ENCODE measurements around a stretch of chr1.

GRCh38 chr1:38004394-38005229 lies 702 bp downstream of the FHL3 start:
- PRO-cap = bidirectional peak, plus-strand start at chr1:38005179, minus-strand start at chr1:38005075

- PRO-cap = no peak
These were observed 896 bp upstream of the FHL3 start for GRCh38 chr1:38006183-38006637.

- PRO-cap = no peak
These were observed 10.1 kb downstream of the UTP11 start for GRCh38 chr1:38022617-38023131.

DNA sequence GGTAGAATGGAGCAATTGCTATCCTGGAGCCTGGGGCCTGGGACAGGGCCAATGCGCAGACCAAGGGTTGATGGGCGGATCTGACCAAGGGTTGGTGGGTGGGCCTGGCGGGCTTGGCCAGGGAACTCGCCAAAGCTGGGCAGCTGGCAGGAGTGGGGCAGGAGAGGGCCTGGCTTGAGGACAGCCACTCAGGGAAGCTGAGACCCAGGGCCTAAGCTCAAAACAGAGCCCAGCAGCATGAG lies 70.9 kb upstream of the POU3F1 start:
- PRO-cap = no peak

DNA sequence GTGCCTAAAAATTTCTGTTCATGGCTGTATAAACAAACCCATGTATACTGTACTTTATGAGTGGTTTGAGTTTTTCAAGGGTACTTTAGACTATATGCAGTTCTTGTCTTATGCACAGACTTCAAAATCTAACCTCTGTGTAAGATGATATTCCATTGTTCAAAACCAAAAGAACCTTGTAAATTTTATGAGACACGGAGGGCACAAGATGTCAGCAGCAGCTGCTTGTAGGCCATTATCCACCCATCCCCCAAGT lies 107.0 kb upstream of the POU3F1 start:
- PRO-cap = no peak

GRCh38 chr1:38291806-38292643 lies 245.4 kb upstream of the POU3F1 start:
- PRO-cap = no peak

- PRO-cap = no peak
These were observed 384.2 kb downstream of the RRAGC start for GRCh38 chr1:38475242-38475838.

DNA sequence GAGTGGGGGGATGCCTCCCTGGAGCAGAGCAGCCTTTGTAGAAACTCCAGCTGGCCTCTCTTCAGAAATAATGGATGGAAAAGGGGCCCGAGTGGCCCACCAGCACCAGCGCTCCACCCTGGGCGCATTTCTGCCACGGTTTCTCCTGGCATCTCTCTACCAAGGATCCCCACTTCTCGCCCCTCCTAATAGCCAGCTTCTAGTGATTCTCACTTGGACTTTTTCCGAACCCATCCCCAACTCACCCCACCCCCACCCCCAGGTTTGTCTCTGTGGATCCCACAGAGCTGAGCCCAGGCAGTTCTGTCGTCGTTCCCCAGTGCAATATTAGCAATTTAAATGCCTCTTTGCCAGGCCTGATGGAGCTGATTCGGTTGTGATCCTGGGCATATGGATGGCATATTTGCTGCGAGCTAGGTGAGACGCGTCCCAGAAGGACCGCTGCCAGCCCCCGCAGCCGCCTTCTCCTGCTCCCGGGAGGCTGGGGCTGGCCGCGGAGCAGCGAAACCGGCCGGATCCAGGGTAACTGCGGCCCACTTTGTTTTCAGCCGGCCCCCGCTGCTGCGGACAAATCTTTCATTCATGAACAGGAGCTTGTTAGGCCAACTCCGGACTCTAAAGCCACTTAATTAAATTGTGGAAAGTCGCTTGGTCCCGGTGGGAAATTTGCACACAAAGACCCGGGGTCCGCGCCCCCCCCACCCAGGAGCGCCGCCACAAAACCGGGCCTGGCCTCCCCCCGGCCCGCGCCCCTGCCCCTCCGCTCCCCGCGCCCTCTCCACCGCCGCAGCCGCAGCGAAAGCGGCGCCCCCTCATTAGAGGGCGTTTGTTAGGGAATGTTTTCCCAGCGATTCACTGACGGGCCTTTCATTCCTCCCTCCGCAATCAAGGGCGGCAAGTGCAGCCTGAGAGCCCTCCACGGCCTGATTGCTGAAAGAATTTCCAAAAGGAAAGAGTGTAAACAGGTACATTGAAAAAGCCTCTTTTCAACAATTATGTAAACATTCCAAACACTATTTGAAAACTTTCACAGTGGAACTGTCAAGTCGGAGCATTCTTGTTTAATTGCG lies 383.4 kb downstream of the RRAGC start:
- PRO-cap = no peak

GRCh38 chr1:38558017-38558827 lies 301.4 kb downstream of the RRAGC start:
- PRO-cap = no peak

DNA sequence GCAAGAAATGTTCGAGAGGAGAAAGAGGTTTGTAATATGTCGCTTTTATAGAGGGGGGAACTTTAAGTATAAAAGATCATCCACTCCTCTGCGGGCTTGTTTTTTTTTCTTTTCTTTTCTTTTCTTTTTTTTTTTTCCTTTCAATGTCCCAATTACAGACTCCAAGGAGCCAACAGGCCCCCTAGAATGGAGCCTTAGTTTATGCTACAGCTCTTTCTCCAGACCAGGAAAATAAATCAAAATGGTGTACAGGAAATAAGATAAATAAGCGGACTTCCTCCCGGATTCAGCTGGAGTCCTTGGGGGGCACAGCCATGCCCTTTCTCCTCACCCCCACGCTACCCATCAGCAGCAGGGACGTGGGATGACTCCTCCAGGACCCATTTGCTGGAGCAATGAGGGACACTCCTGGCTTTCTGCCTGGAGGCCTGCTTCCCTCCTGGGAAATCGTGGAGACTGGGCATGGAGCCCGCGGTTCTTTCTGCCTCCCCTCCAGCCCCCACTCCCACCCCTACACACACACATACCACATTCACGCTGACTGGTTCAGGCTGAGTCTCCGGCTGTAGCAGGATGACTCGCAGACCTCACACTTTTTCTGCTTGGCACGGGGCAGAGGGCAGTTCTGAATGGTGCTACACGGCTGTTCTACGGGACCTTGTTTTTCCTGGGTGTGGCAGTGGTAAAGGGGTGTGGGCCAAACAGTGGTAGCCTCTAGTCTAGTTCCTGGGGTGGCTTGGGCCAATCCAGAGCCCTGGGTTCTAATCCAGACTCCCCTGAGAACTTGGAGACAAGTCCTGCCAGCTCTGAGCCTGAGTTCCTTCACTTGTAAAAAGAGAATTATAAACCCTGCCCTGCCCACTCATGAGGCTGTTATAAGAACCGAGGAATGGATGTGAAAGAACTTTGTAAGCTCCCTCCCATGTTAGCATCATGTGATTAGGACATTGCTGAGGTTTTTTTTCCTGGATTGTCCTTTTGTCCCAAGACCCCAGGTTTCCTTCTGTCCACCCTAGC lies 131.3 kb downstream of the RRAGC start:
- PRO-cap = no peak

- PRO-cap = no peak
These were observed 12.4 kb downstream of the RHBDL2 start for GRCh38 chr1:38929090-38929755.

DNA sequence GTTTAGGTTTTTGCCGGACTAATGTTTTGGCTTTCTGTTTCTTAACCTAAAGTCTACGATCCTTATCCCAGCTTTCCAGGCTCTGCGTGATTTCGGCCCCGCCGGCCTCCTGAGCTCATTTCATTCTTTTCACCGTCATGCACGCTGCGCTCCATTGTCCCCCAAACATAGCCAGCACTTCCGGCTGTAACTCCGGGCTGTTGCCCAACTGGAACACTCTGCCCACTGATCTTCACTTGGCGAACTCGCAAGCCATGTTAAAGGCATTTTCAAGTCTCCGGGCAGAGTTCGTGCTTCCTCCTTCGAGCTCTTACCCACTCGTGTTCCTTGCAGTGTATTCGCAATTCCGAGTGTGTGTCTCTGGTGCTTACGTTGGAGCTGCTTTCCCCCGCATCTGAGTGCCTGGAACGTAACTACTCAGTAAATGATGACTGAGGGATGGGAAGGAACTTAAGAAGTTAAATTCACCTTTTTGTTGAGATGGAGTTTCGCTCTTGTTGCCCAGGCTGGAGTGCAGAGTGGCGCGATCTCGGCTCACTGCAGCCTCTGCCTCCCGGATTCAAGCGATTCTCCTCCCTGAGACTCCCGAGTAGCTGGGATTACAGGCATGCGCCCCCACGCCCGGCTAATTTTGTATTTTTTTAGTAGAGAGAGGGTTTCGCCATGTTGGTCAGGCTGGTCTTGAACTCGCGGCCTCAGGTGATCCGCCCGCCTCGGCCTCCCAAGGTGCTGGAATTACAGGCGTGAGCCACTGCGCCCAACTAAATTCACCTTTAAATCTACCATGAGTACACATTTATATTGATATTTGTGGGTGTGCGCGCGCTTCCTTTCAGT lies 677 bp downstream of the NDUFS5 start:
- PRO-cap = bidirectional peak, plus-strand start at position 266 of the sequence, minus-strand start at position 188 of the sequence

GRCh38 chr1:39047712-39048008 lies 21.5 kb downstream of the NDUFS5 start:
- PRO-cap = no peak

- PRO-cap = no peak
These were observed 21.9 kb downstream of the NDUFS5 start for GRCh38 chr1:39048009-39048447.

GRCh38 chr1:39098352-39098877 lies 72.3 kb downstream of the NDUFS5 start:
- PRO-cap = no peak

DNA sequence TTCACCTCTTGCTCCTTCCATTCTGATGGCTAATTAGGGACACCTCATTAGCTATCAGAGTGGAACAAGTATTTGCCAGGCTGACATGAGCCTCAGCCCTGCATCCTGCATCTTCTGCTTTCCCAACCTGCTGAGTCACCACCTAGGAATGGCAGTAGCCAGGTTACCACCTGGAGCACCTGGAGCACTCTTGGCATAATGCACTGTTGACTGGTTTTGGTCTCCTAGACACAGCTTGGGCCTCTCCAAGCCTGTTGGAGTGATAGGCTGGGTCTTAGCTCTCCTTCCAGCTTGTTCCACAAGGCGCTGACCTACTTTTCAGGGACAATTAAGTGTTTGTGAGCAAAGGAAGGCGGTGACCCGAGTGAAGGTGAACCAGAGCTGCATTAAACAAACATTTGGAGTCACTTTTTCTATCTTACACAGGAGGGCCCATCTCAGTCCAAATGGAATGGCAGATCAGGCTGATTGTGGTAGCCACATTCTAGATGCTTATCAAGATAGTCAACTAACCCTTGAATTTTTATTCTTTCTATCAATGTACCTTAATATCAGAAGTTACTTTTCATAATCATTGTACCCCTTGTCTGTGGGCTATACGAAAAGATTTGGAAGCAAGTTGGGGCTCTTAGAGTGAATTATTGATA lies 61.7 kb upstream of the MACF1 start:
- PRO-cap = no peak

DNA sequence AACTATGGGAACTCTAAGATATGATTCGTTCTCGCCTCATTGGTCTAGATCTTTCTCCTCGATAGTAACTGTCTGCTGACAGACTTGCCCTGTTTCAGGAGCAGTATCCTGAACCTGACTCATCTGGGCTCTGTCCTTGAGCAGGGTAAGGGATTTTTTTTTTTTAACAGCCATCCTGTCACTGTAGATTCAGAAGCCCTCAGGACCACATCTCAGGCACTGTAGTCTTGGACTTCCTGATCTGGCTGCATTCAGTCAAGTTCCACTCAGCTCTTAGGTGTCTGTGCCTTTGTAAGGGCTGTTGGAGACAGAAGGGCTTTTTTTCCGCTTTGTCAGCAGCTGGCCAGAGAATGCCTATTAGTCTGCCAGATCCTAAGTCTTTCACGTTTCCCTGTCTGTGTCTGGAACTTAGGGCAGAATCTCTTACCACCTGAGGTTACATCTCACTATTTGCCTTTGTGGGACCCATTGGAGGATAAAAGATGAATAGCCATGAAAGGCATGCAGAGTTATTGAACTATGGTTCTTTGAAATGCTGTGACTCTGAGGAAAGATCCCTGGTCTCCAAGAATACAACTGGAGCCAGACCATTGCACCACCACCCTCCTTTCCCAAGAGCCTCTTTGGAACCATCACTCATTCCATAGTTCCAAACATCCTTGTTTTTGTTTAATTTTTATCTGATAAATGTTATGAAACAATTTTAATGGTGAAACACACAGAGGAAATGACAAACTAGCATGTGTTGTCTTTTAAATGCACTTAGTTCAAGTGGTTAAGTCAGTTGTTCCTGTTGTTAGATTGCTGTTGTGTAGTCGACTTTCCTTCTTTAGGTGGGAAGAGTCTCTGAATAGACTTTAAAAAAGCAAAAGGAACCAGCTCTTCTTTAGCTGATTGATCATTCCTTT lies 49.7 kb upstream of the MACF1 start:
- PRO-cap = no peak

- PRO-cap = unidirectional peak, plus-strand start at chr1:39215237
These were observed 10.6 kb downstream of the MACF1 start for GRCh38 chr1:39215010-39215598.

DNA sequence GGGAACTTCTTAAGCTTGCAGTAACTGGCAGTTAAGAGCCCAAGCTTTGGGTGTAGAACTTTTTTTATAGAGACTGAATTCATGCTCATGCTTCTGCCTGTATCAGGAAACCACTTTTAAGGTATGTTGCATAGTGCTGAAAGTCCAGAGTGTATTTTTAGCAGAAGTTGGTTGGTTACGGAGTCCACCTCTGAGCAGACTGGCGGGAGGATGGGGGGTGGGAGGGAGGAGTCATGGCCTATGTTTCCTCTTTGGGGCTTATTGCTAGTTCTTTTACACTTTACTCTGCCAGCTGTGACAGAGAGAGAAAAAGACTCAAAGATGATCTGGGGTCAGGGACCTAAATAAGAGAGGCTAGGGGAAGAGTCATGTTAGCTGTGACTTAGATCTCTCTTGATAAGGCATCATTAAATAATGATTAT lies 11.1 kb downstream of the MACF1 start:
- PRO-cap = no peak

DNA sequence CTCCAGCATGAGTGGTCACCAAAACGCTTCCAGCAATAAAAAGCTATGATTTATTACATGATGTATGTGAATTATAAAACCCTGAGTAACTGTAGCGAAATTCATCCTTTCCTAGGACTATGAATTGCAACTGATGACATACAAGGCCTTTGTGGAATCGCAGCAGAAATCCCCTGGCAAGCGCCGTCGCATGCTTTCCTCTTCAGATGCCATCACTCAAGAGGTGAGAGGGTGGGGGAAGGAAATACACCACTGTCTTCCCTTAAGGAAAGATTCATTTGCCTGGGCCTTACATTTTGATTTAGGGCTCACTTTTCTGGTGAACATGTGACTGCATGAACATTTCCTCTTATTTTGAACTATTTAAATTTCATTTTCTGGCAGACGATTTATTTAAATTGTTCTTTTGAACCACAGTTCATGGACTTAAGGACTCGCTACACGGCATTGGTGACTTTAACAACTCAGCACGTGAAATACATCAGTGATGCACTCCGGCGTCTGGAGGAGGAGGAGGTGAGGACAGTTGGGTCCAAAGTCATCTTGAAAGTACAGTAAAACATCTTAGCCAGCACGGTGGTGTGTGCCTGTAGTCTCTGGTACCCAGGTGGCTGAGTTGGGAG lies 118.1 kb downstream of the MACF1 start:
- PRO-cap = no peak

Data from jejunum (tissue), 1 donor.